Left lung (tissue), 1 donor: Measurements from ENCODE around the gene RPS7.

GRCh38 chr2:3337822-3338297 lies 39.8 kb downstream of the EIPR1 start:
- PRO-cap, result no peak

GRCh38 chr2:3449630-3450260 lies 69.6 kb downstream of the ADI1 start:
- PRO-cap, result no peak

GRCh38 chr2:3465281-3465574 lies 54.1 kb downstream of the ADI1 start:
- PRO-cap, result no peak

DNA sequence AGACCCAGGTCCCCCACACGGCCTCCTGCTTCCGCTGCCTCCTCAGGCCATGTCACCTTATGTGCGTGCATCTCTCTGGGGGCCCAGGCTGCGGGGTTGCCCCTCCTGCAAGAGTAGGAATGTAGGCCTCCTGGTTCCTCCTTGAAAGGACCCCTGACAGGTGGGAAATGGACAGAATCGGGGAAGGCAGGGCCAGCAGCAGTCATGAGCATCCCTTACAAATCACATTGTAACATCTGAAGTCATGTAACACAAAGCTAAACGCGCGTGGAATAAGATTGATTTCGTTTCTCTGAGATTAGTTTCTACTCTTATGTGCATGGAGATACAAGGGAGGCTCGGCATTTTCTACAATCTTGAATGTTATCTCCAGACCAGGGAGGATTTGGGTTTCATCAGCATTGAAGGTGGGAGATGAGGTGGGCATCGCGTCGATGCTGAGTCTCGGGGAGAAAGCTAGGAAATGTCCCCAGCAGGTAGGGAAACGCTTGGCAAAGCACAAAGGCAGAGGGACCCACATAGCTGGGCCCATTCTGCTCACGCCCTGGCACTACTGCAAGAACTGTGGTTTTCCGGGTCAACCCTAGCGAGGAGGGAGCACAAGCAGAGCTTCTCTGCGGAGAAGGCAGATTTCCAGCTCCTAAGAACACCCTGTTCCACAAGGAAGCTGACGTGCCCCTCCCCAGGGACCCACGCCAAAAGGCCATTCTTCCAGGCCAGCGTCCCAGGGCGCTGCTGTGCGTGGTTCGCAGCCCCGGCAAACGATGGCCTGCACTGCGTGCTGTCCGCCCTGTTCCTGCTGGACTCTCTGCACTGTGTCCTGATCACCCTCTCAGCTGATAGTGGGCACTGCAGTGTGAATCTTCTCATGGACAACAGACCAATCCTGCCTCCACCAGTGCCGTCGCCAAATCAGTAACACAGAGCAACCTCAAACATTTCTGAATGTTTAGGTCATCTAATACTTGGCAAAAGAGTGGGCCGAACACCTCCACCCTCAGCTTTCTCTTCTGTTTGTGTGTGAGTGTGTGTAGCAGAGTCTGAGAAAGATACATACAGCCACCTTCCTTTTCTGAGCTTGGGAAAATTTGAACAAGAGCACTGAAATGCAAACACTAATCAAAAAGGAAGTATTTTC lies 49.3 kb downstream of the ADI1 start:
- PRO-cap, result unidirectional peak, plus-strand start at position 706 of the sequence; unidirectional peak, plus-strand start at position 760 of the sequence; unidirectional peak, minus-strand start at position 834 of the sequence

- PRO-cap, result bidirectional peak, plus-strand start at chr2:3535831, minus-strand start at chr2:3535751; bidirectional peak, plus-strand start at chr2:3536263, minus-strand start at chr2:3536013; unidirectional peak, minus-strand start at chr2:3536477
Measured at GRCh38 chr2:3535654-3536730, 16.7 kb upstream of the ADI1 start.

DNA sequence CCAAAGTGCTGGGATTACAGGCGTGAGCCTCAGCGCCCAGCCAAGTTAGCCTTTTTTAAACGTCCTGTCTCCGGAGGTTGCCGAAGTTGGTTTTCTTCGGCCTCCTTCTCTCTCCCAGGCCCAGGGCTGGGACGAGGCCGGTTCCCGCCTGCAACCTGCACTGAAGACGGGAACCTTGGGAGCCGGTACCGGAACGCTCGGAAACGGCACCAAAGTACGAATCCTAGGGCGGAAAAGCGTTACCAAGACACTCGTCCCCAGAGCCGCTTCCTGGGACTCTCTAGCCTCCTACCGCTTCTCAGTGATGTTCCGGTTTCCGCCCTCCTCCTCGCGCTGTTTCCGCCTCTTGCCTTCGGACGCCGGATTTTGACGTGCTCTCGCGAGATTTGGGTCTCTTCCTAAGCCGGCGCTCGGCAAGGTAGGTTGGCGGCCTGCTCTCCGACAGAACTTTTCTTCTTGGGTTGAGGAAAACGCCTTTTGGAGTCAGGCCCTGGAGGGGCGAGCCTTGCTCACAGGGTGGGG lies at the start of gene RPS7:
RPS7 (plus strand) TSS at position 328 of the 522 bp plus-strand sequence.
- PRO-cap, result bidirectional peak, plus-strand start at position 393 of the sequence, minus-strand start at position 177 of the sequence

DNA sequence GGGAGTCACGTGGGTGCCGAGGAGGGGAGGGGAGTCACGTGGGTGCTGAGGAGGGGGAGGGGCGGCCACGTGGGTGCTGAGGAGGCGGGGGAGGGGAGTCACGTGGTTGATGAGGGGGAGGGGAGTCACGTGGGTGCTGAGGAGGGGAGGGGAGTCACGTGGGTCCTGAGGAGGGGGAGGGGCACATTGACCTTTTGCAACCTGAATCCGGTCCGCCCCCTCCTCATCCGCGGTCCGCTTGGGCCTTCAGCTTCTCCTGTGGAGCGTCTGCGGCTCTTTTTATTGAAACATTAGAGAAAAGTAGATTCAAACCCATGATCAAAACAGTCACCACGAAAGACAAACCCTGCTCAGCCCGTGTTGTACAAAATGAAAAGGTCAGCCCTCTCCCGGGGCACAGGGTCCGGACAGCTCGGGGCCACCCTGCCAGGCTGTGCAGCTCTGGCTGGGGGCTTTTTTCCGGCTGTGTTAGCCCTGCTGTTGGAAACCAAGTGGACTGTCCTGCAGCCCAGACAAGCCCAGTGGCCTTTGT lies 10.6 kb downstream of the COLEC11 start:
- PRO-cap, result no peak

DNA sequence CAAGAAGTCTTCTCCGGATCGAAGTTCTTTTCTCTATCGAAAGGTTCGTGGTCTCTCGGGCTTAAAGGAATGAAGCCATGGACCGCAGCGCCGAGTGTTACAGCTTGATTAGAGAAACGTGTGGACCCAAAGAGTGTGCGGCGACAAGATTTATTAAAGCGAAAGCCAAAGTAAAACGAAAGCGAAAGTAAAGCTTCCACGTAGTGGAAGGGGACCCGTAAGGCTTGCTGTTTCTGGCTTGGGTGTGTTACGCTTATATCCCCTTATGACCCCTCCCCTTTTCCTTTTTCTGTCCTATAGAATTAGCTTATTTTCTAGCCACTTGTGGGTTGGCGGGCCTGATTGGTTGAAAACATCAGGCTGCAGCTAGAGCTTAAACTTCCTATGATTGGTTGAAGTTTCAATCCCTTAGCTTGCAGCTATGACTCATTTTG lies 969.6 kb downstream of the DCDC2C start:
- PRO-cap, result no peak

DNA sequence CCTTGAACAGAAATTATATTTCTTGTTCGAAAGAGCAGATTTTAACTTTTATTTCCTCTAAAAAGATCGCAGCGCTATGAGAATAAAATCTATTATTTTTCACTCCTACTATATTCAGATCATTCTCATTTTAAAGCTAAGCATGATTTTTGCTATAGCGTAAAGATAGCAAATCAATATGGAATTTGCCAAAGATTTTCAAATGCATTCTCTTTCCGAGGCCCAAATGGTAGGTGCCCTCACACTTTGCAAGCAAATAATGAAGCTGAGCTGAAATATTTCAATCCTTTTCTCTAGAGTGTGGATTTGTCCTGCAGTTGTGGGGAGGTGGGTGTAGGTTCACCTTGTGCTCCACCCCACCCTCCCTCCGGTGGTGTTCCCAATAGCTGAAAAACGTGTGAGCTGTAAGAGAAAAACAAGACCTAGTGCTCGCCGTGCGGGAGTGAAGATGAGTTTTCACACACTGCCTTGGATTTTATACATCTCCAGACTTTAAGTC lies 2.1 kb upstream of the SOX11 start:
- PRO-cap, result no peak

- PRO-cap, result no peak
Measured at GRCh38 chr2:5695574-5696412, 3.6 kb downstream of the SOX11 start.

DNA sequence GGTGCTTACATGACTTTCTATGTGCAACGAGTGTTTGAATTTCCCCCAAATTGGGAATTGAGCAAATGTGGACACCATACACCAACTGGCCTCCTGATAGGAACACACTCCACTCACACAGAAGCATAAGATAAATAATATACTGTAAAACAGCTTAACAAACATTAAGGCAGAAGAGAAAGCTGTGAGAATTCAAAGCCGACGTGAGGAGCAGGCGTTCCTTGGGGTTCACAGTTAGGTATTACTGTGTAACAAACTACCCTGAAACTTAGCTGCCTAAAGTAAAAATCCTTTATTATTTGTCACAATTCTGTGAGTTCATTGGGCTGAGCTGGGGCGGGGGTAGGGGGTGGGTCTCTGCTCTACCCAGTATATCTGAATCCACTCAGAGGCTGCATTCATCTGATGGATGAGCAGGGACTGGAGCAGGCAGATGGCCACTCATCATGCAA lies 94.7 kb downstream of the SOX11 start:
- PRO-cap, result no peak

- PRO-cap, result no peak
Measured at GRCh38 chr2:6913553-6914351, 3.5 kb upstream of the RNF144A start.

GRCh38 chr2:6998871-6999568 lies 81.8 kb downstream of the RNF144A start:
- PRO-cap, result no peak

- PRO-cap, result no peak
Measured at GRCh38 chr2:7007779-7009039, 91.0 kb downstream of the RNF144A start.

GRCh38 chr2:7725174-7725970 lies 808.2 kb downstream of the RNF144A start:
- PRO-cap, result bidirectional peak, plus-strand start at chr2:7725779, minus-strand start at chr2:7725477; unidirectional peak, plus-strand start at chr2:7725805

DNA sequence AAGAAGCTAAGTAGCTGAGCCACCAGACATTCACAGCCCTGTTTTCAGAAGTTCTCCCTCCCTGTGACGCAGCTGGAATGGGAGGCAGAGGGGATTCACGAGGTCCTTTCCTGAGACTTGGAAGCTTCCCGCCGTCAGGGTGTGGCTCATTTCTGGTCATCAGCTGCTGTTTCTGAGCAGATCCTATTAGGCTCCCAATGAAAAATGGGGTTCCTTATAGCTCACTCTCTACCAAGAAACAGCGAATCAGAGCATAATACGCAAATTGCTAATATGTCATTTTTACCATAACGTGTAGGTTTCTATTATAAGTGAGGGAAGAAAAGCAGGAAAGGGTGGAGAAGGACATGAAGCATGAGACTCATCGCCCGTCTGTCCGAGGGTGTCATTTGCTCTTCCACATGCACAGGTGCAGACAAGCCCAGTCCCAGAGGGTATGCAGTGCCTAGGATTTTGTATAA lies 559.2 kb upstream of the ID2 start:
- PRO-cap, result no peak

DNA sequence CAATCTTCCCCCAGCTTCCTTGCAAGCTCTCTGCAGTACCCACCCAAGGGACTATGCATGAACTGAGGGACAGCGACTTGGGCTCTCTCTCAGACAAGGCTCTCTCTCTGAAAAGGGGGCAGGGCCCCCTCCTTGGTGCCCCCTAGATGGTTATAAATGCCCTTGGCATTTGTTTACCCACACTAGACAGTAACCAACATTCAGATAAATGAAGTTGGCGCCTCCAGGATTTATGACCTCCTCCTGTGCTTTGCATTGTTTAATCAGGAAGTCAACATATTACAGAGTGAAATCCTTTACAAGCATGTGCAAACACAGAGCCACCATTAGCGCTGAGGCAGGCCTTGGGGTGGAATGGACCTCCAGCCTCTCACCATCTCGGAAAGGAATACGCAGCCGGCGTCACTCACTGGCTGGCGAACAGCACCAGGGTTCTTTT lies 547.3 kb upstream of the ID2 start:
- PRO-cap, result no peak

- PRO-cap, result unidirectional peak, plus-strand start at chr2:8303841
Measured at GRCh38 chr2:8303480-8304117, 378.3 kb upstream of the ID2 start.

GRCh38 chr2:8379960-8380487 lies 301.8 kb upstream of the ID2 start:
- PRO-cap, result no peak

DNA sequence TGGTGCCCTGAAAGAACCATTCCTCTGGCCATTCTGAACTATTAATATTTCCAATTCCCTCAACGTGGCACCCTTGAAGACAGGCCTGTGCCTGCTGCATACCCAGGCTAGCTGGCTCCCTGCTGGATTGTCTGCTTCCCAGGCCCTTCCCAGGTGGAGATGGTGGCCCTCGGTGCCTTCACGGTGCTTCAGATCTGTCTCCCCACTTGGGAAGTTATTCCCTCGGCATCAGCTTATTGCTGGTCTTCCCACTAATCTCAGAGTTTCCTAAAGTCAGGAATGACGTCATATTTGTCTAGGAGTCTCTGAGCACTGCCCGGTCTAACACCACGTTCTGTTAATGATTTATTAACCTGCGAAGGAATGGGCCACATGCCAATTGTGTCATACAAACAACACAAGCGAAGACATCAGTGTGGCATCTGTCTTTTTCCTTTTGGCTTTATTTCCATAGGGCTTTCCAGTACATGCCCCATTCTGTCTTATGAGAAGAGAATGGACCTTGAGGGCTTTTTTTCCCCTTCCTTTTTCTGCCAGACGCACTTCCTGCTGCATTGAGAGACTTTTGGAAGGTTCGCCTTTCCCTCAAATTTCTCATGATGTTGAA lies 269.7 kb upstream of the ID2 start:
- PRO-cap, result no peak